AG09319 (cell line): ENCODE measurements around the genes IL17C, SNAI3 and CDT1.

GRCh38 chr16:88617188-88617794 lies 21.1 kb upstream of the IL17C start:
- RRBS, result no CpG with 5 or more reads among the region's 20 CpGs

DNA sequence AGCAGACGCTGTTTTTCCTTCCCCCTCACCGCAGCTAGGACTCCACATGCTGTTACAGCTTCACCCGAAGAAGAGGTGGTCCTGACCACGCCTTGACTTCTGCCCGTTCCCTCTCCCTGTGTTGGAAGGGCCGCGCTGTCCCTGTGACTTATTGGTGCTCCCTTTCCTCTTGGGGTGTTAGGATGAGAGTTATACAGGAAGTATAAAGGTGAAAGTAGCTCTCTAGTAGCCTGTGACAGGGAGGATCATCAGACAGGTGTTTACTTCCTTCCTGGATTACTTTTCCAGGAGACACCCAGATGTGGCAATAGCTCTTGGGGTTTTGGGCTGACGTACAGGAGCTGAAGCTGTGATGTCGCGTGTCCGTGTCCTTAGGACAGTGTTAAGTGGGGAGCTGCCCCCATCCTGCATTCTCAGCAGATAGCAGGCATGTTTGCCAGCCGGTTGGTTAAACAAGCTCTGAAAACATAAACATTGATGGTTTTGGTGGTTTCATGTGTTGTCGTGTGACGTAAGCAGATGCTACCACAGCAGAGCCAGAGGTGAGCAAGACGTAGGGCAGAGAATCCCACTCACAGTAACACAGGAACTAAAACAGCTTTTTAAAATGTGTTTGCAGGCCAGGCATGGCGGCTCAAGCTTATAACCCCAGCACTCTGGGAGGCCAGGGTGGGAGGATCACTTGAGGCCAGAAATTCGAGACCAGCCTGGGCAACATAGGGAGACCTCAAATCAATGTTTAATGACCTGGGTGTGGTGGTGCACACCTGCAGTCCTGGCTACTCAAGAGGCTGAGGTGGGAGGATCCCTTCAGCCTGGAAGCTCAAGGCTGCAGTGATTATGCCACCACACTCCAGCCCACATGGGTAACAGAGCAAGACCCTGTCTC lies 18.4 kb upstream of the IL17C start:
- RRBS, result no CpG with 5 or more reads among the region's 17 CpGs

DNA sequence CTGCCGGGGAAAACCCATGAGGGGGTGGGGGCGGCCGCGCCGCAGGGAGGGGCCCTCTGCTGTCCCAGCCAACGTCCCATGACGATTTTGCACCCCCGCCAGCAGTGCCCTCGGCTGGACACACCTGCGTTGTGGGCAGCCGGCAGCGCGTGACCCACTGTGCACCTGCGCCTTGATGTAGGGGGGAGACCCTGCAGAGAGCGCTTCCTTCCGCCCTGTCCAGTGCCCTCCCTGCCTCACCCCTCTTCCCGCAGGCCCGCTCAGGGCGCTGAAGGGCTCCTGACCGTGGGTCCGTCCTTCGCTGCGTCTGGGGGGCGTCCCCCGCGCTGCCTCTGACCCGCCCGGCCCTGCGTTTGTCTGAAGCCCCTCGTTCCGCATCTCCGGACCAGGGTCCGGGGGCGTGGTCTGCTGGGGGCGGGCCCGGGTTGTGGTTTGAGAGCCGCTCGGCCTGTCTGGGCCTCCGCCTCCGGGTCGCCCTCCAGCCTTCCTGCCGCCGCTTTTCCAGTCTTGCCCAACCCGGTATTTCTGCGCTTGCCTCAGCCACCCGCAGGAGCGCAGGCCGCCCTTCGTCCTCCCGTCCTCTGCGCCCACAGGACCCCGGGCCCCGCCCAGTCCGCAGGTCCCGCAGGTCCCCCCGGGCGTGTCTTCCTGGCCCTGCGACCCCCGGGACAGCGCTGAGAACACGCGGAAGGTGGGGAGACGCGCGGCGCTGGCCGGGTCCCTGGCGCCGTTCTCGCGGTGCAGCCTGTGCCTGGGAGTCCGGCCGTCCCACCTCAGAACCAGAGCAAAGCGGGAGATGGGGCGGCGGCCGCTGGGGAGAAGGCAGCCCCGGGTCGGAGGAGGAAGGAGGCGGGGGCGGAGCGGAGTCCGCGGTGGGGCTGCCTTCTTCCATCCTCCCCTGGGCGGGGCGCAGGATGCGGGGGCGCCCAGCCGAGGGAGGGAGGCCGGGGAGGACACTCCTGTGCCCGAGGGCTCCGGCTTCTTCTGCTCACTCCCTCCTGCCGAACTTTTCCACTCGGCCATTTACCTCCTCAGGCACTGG lies 4.0 kb upstream of the IL17C start:
- RRBS, result 3% methylated on average over 39 of the region's 94 CpGs

GRCh38 chr16:88638030-88638626 lies at the start of gene IL17C:
IL17C (plus strand) TSS chr16:88638572.
- RRBS, result no CpG with 5 or more reads among the region's 17 CpGs

DNA sequence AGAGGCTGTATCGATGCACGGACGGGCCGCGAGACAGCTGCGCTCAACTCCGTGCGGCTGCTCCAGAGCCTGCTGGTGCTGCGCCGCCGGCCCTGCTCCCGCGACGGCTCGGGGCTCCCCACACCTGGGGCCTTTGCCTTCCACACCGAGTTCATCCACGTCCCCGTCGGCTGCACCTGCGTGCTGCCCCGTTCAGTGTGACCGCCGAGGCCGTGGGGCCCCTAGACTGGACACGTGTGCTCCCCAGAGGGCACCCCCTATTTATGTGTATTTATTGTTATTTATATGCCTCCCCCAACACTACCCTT lies 1.5 kb downstream of the IL17C start:
- RRBS, result no CpG with 5 or more reads among the region's 25 CpGs

DNA sequence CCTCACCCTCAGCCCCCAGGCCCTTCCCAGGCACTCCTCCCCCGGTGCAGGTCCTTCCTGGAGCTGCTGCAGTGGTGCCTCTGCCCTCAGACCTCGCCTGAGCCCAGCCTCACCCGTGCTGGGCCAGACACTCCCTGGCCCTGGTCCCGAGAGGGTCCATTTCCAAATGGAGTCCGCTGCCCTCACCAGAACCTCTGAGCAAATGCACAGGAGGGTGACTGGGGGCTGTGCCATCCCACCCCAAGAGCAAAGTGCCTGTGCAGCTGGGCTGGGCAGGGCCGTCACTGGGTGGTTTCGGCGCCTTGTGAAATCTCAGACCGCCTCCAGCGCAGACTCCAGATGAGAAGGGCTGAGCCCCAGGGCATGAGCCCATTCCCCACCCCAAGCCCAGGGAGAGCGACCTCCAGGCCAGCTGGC lies 705 bp downstream of the CYBA start:
- RRBS, result no CpG with 5 or more reads among the region's 11 CpGs

DNA sequence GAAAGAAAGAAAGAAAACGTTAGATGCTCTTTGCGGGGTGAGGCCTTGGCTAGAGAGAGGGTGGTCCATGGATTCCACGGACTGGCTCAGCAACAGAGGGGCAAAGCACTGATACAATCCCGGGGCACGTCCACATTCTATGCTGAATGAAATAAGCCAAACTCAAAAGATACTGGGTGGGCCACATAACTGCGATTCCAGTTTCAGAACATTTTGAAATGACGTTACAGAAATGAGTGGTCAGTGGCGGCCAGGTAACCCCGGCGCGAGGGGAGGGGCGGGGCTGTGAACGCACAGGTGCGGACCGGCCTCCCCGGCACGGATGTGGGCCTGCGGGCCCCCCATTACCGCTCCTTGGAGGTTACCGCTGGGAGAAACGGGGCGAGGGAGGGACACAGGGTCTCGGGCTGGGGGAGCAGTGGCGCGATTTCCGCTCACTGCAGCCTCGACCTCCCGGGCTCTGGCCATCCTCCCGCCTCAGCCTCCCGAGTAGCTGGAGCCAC lies 660 bp downstream of the MVD start:
- RRBS, result 1% methylated on average over 7 of the region's 30 CpGs

GRCh38 chr16:88685801-88686964 lies at the start of gene SNAI3:
SNAI3 (minus strand) TSS chr16:88686507.
- RRBS, result 2% methylated on average over 23 of the region's 92 CpGs

- RRBS, result no CpG with 5 or more reads among the region's 15 CpGs
Observed at GRCh38 chr16:88718816-88719459, 12.6 kb downstream of the CTU2 start.

DNA sequence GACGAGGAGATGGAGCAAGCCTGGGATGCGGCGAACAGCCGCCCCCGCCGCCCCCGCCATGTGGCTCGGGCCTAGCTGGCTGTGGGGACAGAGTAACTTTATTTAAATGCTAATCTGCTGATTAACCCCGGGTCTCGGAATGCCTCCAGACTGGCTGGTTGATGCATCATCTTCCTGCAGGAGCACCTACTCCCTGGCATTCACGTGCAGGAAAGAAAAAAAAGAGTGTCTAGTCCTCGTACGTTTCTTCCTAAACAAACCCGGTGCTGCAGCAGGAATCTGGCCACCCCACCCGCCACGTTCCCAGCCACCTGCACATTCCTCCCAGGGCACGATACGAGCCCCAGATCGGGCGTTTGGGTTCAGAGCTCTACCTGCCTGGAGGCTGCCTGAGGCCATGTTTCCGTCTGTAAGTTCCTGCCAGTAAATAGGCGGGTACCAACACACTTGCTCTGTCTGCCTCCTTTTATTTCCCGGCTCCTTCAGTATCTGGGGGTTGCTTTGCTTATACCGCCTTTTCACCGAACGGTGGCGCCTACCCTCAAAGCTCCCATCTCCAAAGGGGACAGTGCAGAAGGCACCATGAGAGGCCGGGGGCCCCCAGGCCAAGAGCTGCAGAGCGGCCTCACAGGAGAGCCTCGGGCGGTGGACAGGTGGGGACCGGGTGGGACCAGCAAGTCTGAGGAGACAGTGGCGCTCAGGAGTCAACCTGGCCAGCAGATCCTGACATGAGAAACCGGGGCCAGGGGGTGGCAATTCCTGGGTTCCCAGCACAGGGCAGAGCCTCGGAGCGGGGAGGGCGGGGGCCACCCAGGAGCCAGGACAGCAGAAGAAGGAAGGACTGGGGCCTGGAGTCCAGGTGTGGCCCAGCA lies 29.6 kb downstream of the PIEZO1 start:
- RRBS, result 68% methylated on average over 7 of the region's 37 CpGs

DNA sequence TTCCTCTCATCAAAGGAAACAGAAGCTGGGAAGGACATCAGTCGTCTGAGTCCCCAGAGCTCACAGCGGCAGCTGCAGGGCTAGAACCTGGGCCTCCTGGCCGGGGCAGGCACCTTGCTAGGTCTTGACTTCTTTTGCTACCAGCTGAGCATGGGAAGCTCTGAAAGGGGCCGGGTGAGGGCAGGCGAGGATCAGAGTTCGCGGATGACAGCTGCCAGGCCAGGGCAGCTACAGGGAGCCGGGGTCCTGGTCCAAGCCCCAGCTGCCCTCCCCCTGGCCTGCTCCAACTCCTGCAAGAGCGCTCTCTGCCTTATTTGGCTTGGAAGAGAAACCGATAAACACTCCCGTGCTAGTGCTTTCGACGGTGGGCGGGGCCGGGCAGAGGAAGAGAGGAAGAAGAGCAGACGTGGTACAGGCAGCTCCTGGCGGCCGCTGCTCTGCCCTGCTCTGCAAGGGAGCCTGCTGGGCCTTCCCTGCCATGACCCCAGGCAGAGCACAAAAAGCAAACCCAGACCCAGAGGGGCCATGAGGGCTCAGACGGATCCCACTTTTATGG lies 25.8 kb downstream of the PIEZO1 start:
- RRBS, result 87% methylated on average over 6 of the region's 19 CpGs

- RRBS, result no CpG with 5 or more reads among the region's 17 CpGs
Observed at GRCh38 chr16:88780959-88781624, 3.9 kb downstream of the PIEZO1 start.

DNA sequence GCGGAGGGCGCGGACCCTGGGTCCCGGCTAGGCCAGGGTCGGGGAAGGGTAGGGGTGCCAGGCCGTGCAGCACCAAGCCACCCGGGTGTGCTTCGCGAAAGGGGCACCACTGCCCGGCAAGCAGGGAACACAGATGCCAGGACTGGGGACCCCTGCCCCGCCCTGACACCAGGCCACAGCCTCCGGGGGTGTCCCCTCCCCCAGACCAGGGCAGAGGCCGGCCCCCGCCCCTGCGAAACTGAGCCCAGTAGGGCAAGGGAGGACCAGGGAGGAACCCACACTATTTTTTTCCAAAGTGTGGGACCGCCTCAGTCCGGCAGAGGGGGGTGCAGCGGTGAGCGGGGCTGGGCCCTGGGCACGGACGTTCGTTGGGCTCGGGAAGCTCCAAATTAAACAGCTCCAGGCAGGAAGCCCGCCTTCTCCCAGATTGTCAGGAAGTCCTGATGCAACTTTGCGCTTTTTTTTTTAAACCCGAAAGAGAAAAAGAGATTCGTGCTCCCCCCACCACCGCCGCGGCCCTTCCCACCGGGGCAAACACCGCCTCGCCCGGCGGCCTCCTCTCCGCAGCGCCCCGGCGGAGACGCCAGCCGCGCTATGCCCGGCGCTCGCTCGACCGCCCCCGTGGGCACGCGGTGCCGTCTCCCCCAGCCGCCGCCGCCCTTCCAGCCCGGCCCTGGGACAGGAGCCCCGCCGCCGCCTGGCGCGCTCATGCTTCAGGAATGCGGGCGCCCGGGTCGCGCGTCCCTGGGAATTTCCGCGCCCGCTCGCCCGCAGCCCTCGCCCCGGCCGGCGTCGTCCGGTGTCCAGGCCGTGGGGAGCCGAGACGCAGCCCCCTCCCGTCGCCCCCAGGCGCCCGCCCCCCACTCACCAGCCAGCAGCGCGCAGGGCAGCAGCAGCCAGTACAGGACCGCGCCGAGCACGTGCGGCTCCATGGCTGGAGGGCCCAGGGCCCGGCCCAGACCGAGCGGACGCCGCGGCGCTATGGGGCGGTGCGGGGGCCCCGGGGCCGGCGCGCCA lies 679 bp downstream of the PIEZO1 start:
- RRBS, result 2% methylated on average over 51 of the region's 104 CpGs

- RRBS, result 1% methylated on average over 67 of the region's 124 CpGs
Observed at GRCh38 chr16:88803263-88804323, at the start of gene CDT1. CDT1 (plus strand) TSS chr16:88803789.

- RRBS, result 93% methylated on average over 5 of the region's 33 CpGs
Observed at GRCh38 chr16:88807141-88808138, 3.9 kb downstream of the CDT1 start.

DNA sequence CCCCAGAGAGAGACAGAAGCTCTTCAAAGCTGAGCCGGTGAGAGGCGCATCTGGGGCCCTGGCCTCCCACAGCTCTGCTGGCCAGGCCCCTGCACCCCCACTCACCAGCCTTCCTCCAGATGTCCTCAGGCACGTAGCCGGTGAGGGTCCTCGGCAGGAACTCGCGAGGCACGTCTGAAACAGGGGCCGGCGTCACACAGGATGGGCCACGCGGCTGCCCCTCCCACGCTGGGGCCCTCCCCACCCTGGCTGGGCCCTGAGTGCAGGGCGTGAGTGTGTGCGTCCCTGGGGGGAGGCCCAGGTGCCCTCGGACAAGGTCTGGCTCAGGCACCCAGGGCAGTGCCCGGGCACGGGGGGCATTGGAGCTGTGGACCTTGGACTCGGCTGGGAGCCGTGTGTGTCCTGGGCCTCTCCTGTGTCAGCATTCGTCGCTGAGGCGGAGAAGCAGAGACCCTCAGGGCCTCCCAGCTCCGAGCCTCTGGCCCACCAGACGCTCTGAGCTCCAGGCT lies 14.2 kb upstream of the PABPN1L start:
- RRBS, result 63% methylated on average over 6 of the region's 25 CpGs

DNA sequence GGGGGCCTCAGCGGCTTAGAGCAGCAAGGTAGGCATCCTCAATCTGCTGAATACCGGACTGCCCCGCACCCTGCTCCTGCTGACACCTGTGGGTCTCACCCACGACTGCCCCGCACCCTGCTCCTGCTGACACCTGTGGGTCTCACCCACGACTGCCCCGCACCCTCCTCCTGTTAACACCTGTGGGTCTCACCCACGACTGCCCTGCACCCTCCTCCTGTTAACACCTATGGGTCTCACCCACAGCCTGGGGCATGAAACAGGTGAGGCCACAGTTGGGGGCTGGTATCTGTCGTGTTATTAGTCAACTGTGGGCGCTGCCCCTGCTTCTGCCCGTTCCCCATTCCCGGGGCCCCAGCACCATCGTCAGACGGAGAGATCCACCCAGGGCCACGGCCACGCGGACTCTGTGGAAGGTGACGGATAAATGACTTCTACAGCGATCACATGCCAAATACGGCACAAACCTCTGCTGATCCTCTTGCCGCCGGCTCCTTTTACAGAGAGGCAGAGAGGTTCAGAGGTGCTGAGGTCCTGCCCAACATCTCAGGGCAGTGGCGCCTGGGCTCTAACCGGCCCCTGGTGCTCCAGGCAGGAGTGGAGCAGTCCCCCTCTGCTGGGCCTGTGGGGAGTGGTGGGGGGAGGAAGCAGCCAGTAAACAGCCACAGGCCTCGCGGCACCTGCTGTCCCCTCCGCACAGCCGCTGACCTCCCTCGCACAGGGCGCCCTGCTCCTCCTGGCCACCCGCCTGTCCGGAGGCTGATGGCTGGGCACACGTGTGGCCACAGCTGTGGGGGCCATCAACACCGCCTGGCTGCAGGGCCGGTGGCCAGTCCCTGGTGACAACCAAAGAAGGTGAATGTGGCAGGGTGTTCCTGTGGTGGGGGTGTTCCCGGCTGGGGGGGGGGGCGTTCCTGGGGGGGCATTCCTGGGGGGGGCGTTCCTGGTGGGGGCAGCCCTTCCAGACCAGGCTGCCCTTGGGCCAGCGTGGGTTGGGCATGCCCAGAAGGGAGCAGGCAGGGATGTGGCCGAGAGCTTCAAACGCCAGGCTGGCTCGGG lies 36.6 kb upstream of the PABPN1L start:
- RRBS, result 73% methylated on average over 8 of the region's 42 CpGs

GRCh38 chr16:89154741-89155619 lies 16.6 kb upstream of the CDH15 start:
- RRBS, result 74% methylated on average over 3 of the region's 29 CpGs

GRCh38 chr16:89156778-89157286 lies 14.7 kb upstream of the CDH15 start:
- RRBS, result no CpG with 5 or more reads among the region's 15 CpGs

DNA sequence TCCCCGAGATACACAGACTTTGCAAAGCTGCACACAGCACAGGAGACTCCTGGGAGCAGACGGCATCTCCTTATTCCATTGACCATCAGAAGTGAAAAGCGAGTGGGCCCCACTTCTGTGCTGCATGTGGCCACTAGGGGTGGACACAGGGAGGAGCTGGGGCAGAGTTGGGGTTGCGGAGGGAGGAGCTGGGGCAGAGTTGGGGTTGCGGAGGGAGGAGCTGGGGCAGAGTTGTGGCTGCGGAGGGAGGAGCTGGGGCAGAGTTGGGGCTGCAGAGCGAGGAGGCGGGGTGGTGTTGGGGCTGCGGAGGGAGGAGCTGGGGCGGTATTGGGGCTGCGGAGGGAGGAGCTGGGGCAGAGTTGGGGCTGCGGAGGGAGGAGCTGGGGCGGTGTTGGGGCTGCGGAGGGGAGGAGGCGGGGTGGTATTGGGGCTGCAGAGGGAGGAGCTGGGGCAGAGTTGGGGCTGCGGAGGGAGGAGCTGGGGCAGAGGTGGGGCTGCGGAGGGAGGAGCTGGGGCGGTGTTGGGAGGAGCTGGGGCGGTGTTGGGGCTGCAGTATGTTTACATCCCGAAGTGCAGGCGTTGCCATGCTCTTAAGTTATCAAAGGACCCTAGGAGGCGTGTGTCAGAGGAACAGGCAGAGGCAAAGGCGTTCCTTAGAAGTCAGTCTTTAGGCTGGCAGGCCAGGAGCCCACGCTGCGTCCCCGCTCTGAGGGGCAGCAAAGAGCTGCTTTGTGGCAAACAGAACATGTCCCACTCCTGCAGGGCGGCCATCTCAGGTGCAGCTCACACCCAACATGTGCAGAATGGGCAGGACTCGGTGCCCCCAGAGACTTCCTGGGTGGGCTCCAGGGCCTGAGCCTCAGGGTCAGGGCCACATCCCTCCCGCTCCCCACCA lies 76.0 kb downstream of the ZNF778 start:
- RRBS, result no CpG with 5 or more reads among the region's 29 CpGs